ENCODE measurements around the genes MISP3, PRKACA and OR7A5.

- PRO-cap, result no peak
- CAGE, long polyA plus RNA, result no peak
Measured at GRCh38 chr19:13952800-13953841, 812 bp downstream of the DCAF15 start.

DNA sequence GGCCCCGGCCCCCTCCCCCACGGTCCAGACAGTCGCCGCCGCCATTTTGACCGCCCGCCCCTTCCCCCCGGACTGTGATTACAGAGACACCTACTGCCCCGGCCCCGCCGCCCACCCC, 311 bp downstream of the RFX1 start:
- PRO-cap, result no peak
- CAGE, long polyA plus RNA, result no peak

GRCh38 chr19:14071716-14072867, at the start of gene MISP3:
Gene MISP3, plus strand, starts transcription at chr19:14072786.
- PRO-cap, result no peak
- CAGE, long polyA plus RNA, result no peak

DNA sequence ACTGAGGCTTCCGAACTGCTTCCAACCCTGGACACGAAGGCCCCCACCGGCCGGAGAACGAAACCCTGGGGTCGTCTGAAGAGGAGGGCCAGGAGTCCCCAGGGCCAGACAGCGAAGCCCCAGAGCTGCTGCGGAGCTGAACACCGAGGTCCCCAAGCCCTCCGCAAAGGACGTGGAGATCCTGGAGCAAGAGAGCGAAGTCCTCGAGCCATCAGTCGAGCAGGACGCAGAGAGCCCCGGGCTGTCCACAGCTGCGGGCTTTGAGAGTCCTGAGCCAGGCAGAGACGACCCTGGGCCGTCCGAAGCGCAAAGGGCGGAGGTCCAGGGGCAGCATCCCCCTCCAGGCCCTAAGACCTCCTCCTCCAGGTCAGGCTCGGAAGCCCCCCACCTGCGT, 279 bp downstream of the MISP3 start:
- PRO-cap, result no peak
- CAGE, long polyA plus RNA, result no peak

DNA sequence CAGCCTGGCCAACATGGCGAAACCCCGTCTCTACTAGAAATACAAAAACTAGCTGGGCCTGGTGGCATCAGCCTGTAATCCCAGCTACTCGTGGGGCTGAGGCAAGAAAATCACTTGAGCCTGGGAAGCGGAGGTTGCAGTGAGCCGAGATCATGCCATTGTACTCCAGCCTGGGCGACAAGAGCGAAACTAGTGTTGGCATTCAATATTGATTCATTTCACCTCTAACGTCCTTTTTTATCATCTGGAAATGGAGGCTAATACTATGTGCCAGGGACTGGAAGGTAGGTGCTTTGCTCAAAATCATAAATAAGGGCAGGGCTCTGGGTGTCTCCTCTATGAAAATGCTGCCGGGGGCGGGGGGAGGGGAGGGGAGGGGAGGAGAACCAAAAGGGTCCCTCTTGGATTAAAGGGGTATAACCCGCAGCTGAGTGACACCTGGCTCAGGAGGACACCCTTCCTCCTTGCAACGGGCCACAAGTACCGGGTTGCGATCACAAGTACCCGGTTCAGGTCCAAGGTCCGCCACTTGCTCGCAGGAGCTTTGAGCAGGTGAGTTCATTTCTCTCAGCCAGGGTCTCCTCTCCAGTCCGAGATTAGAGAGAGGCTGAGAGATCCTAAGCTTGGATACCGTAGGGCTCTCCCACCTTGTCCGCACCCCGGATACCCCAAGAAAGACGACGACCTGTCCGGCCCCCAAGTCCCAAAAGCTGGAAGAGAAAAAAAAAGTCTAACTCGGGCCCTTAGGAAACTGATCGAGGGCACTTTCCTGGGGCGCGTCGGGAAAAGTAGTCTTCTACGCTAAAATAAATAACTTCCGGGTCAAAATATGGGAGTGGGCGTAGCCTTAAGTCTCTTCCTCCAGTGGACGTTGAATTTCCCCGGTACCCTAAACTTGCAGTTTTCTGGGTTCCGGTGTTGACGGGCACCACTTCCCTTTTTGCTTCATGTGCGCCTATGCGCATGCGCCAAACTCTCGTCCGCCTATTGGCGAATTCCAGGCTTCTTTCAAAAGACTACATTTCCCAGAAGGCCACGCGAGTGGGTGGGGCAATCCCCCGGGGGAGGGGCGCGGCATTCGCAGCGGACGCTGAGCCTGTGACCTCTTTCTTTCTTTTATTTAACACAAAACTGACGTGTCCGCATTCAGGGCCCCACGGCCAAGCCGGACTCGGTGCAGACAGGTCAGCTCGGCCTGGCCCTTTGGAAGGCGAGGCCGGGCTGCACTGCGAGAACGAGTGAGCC, 4.6 kb downstream of the C19orf67 start:
- PRO-cap, result bidirectional peak, plus-strand start at position 1,145 of the sequence, minus-strand start at position 790 of the sequence
- CAGE, long polyA plus RNA, result start-site peak on the plus strand centred at position 1,095 of the sequence, 69 bp wide, 12 and 12 reads in 2 replicates

- PRO-cap, result bidirectional peak, plus-strand start at chr19:14118078, minus-strand start at chr19:14117762
- CAGE, long polyA plus RNA, result no peak
Measured at GRCh38 chr19:14117438-14117947, at the start of gene PRKACA. Gene PRKACA, minus strand, starts transcription at chr19:14117762.

GRCh38 chr19:14117948-14119192, 808 bp upstream of the PRKACA start:
- PRO-cap, result bidirectional peak, plus-strand start at chr19:14118078, minus-strand start at chr19:14117762; bidirectional peak, plus-strand start at chr19:14118214, minus-strand start at chr19:14118196; bidirectional peak, plus-strand start at chr19:14118909, minus-strand start at chr19:14118727
- CAGE, long polyA plus RNA, result no peak

GRCh38 chr19:14150209-14151204, 14.1 kb upstream of the ASF1B start:
- PRO-cap, result no peak
- CAGE, long polyA plus RNA, result no peak

DNA sequence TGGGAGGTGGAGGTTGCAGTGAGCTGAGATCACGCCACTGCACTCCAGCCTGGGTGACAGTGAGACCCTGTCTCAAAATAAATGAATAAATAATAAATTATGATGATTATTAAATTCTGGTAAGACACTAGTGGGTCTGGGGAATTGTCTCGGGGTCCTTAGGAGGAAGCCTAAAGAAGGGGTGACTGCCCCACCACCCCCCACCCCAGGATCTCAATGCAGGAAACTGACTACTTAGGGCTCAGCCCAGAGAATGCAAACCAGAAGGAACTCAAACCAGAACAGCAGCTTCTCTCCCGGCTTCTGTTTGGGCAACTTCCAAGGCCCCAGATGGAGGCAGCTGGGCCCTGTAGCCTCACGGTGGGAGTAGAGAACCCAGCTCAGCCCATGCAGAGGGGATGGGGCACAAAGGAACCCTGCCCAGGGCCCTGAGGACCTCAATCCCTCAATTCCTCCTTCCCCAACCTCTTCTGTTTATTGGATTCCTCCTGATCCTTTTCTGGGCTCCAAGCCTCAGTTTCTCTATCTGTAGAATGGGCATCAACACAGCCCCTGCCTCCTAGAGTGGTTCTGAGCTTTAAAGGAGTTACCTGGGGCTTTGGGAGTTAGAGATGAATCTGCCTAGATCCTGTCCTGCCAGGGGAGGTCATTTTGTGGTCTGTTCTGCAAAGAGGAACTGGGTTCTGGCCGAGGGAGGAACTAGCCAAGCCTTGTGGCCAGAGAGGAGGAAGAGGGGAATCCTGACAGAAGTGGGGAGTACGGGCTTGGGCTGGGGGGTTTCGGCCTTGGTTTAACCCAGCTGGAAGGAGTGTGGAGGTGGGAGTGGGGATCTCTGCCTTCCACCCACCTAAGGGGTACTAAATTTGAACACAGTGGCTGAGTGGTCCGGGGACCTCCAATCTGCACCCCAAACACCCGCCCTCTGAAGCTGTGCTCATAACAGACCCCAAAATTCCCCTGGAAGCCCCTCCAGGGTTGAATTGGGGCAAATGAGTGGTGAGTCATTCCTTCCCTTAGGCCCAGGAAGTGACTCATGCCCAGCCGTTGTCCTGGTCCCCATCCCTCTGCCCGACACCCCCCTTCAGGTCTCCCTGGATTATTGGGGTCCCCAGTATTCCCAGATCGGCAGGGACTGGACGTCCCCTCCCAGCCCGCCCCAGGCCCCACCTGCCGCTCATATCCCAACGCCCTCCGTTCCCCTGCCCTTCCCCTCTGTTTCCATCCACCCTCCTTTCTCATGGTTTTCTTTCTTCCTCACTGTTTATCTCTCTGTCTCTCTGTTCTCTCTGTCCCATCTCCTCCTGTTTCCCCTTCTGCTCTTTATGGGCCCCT, 2.7 kb downstream of the ADGRE5 start:
- PRO-cap, result bidirectional peak, plus-strand start at position 864 of the sequence, minus-strand start at position 859 of the sequence; bidirectional peak, plus-strand start at position 1,043 of the sequence, minus-strand start at position 924 of the sequence
- CAGE, long polyA plus RNA, result no peak

- PRO-cap, result unidirectional peak, plus-strand start at chr19:14393699
- CAGE, long polyA plus RNA, result no peak
Measured at GRCh38 chr19:14393199-14393895, 12.1 kb downstream of the ADGRE5 start.

DNA sequence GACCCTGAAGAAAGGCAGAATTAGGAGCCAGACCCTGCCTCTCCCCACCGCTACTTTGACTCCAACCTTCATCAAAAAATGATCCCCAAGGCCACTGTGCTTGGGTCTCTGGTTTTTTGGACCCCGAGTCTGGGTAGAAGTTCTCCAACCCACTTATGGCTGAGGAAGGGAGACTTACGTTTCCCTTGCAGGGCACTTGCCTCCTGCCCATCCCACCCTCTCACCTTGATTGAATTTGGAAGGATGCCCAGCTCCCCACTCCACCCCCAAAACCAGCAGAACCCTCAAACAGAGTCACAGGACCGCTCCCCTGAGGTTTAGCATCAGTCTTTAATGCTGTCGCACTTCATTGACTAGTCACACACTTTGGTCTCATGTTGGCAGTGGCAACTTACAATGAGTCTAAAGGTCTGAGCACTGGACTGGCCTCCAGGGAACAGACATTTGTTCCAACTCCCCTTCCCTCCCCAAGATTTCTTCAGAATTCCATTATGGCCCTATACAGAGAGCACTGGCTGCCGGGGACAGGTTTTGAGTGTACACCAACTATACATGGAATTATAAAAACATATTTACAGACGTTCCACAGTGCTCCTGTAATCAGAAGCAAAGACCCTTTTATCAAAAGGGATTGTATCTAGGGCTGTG, 3.6 kb downstream of the DNAJB1 start:
- PRO-cap, result no peak
- CAGE, long polyA plus RNA, result no peak

DNA sequence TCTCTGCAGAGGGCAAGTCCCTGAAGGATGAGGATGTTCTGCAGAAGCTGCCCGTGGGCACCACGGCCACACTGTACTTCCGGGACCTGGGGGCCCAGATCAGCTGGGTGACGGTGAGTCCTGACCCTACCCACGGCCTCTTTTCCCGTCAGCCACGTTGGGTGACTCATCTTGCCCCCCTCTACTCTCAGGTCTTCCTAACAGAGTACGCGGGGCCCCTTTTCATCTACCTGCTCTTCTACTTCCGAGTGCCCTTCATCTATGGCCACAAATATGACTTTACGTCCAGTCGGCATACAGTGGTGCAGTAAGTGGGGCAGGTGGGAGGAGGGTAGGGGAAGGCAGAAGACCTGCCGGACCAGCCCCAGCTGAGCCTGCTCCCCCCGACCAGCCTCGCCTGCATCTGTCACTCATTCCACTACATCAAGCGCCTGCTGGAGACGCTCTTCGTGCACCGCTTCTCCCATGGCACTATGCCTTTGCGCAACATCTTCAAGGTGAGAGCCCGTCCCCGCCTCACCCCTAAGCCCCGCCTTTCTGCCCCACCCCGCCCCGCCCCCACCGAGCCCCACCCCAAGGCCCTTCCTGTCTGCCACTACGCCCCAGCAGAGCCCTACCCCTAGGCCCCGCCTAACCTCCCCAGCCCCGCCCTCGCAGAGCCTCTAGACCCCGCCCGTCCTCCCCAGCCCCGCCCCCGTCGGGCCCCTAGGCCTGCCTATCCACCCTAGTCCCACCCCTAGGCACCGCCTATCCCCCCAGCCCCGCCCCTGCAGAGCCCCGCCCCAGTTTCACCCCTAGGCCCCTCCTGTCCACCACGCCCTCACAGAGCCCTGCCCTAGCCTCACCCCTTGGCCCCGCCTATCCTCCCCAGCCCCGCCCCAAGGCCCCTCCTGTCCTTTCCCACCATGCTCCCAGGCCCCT, 7.8 kb downstream of the NDUFB7 start:
- PRO-cap, result no peak
- CAGE, long polyA plus RNA, result no peak

DNA sequence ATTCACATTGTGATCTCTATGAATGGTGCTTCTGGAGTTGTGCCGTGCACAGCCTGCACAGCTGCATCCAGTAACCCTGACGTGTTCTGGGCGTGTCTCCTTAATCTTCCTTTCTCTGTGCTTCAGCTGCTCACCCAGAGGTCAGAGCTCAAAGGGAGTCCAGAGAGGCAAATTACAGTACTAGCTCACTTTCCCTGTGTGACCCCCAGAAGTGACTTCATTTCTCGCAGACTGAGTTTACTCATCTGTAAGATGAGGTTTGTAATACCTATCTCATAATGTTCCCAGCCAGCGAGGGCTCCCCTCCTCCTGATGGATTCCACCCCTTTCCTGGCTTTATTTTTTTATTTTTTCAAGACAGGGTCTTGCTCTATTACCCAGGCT, 2.5 kb upstream of the NDUFB7 start:
- PRO-cap, result unidirectional peak, plus-strand start at position 151 of the sequence
- CAGE, long polyA plus RNA, result no peak

GRCh38 chr19:14766871-14767238, 11.5 kb downstream of the ADGRE2 start:
- PRO-cap, result no peak
- CAGE, long polyA plus RNA, result no peak

DNA sequence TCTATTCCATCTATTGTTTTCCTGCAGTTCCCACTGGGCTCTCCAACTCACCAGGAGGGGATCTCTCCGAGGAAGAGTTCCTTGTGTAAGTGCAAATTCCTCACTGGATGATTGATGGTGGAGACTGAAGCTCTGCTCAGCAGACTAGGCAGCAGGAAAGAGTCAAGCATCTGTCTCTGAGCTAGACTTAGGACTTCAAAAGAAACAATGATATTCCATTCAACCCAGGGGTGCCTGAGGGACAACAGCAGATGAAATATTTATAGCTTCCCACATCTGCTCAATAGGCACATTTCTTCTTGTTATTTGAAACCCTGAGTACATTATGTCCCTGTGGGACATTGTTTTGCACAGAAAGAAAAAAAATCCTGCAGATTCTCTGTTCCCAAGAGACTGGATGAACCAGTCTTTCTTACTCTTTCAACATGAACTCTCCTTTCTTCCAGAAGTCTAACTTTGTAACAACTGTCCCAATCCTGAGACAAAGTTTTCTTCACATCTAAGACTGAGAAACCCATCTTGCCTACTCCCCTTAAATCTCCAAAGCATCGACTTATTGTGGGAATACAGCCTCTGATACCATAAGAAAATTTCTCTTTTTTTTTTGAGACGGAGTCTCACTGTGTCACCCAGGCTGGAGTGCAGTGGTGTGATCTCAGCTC, at the start of gene OR7A5:
Gene OR7A5 (minus strand): TSS at position 163 of the 662 bp plus-strand sequence.
- PRO-cap, result no peak
- CAGE, long polyA plus RNA, result no peak

- PRO-cap, result no peak
- CAGE, long polyA plus RNA, result no peak
Measured at GRCh38 chr19:15022614-15023288, 12.2 kb downstream of the CCDC105 start.

GRCh38 chr19:15159776-15160716, 34.5 kb upstream of the ILVBL start:
- PRO-cap, result no peak
- CAGE, long polyA plus RNA, result no peak

- PRO-cap, result no peak
- CAGE, long polyA plus RNA, result no peak
Measured at GRCh38 chr19:15268785-15269193, 36.5 kb upstream of the EPHX3 start.

- PRO-cap, result no peak
- CAGE, long polyA plus RNA, result no peak
Measured at GRCh38 chr19:15271205-15271806, 39.1 kb upstream of the EPHX3 start.

DNA sequence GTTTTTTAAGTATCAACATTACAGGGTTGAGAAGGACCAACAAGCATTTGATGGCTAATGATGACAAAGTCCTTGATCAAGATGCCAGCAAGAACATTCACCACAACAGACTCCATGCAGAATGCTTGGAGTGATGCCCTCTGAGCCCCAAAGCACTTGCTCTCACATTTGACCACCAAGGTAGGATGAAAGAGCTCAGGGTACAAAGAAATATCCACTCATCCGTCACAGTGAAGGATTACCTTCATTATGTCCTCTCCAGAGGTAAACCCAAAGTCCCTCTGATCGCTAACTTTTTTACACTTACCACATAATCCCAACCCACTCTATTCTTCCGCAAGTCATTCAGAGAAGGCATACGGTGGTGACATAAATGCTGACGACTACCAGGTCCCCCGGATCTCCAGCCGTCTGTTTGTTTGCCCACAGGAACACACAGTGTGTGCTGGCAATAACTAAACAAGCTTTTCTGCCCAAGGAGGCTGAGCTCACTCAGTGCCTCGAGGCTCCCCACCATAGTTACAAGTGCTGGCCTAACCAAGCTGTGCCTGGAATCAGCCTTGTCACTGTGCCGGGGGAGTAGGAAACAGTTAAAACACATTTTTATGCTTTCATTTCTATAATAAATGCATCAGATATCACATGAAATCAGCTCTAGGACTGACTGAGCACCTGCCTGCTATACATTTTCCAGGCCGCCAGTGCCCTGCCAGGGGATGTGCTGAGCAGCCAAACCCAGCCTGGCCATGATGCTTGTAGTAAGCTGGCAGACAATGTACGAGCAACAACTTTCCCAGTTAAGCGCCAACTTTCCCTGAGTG, 28.3 kb downstream of the BRD4 start:
- PRO-cap, result no peak
- CAGE, long polyA plus RNA, result no peak